Bile duct (tissue), 1 donor: ENCODE results near the genes SLU7, GABRA1 and NUDCD2.

DNA sequence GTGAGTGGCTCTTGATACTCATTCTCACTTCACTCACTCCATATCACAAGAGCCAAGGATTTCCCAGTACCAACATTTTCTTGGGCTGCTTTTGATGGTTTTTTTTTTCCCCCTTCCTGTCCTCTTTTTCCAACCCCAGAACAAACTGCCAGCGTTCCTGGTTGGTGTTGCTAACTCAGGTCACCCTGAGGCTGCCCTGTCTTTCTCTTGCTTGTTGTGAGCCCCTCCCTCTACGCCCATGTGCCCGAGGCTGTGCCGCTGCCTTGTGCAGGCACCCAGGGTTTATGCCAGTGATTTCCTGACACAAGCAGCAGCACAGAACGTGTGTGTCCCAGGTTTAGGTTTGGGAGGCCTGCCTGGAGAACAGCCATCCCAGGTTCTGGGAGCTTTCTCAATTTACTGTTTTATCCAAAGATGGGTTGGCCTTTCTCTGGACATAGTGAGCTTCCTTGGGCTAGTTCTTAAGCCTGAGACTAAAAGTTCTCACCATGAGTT, 53.8 kb downstream of the TTC1 start:
- PRO-cap: no peak

DNA sequence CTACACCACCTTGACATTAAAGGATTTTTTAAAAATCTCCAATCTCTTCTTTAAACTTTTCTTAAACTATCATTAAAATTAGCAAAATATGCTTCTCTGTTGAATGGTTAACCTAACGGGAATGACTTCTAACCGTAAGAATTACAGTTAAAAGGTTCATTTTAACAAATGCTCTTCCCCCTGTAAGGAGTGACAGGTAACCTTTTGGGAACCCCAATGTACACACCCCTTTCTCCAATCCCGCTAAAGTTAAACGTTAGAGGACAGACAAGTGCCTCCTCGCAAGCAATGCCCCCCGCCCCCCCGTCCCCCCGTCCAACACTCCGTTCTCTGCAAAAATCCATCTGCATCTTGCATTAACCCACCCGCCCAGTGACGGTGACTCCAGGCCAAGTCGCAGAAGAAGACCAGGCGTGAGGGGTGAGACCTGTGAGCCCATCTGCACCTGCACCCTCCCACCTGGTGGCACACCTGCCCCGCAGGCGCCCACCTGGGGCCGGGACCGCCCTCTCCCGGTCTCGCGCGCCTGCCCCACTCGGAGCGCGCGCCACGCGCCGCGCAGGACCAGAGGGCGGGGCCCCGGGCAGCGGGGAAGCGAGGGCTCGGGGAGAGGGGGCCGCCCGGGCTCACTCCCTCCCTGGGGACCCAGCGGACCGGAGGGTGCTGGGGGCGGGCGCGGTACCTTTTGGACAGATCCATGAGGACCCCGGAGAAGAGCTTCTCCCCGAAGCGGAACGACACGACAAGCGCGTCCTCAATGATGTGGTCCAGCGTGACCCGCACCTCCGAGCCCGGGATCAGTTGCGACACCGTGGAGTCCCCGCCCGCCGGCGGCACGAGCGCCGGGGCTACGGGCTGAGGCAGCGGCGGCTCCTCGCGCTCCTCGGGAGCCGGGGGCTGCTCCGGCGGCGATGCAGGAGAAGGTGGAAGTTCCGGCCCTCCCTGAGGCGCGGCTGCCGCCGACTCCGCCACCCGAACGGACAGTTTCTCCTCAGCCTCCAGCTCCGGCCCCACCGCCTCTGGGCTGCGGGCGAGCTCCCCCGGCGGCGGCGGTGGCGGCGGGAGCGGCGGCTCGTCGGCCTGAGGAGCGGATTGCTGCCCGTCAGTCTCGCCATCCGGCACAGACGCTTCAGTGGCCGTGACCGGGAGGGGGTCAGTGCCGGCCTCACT, 742 bp downstream of the PWWP2A start:
- PRO-cap: unidirectional peak, plus-strand start at position 567 of the sequence; bidirectional peak, plus-strand start at position 836 of the sequence, minus-strand start at position 759 of the sequence

DNA sequence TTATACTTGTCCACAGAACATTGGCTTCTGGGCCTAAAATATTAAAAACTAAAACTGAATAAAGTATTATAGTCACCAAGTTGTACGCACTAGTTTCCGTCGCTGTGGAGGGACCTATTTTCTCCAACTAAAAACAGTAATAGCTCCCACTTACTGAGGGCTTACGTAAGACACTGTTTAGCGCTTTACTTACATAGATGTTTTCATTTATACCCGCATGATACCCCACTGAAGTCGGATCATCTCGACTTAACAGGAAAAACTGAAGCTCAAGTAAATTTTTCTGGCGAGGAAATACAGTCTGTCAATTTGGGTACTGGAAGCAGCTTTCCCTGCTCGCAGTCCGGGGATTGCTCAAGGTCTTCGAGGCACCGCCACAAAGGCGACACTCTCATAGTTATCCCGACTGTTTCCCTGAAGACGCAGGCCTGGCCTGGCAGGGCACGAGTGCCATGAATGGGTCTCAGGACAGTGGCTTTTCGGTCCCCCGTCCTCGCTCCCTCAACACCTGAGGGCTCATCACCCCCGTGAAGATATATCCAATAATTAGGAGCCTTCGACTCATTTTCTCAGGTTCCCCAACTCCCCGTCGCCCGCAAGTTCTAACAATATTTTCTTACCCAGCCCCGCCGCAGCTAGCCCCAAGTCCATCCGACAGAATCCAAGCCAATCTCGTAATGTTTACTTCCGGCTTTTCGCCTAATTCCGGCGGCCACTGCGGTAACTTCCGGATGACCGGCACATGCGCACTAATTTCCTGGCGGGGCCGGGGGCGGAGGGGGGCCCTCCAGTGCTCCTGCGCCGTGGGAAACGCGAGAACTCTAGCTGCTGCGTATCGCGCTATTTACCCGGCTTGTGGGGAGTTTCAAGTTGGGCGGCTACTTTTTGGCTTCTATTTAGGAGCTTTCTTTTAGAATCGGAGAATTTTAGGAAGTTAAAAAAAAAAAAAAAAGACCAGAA, at the start of gene SLU7:
Gene SLU7 (minus strand): TSS at position 679 of the 960 bp plus-strand sequence.
- PRO-cap: bidirectional peak, plus-strand start at position 752 of the sequence, minus-strand start at position 679 of the sequence

DNA sequence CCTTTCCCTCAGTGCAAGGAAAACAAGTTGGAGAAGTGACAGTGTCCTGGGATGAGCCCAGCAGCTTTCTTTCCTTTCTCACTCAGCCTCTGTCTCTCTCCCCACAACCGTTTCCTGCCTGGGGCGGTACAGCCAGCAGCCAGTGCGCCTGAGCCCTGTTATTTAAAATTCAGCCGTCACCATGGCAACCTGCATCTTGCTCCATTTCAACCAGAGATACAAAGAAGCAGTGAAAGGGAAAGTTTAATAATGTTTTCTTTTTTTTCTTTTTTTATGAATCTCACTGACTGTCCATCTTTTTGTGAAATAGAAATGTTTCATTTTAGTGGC, 85.0 kb downstream of the PTTG1 start:
- PRO-cap: no peak

DNA sequence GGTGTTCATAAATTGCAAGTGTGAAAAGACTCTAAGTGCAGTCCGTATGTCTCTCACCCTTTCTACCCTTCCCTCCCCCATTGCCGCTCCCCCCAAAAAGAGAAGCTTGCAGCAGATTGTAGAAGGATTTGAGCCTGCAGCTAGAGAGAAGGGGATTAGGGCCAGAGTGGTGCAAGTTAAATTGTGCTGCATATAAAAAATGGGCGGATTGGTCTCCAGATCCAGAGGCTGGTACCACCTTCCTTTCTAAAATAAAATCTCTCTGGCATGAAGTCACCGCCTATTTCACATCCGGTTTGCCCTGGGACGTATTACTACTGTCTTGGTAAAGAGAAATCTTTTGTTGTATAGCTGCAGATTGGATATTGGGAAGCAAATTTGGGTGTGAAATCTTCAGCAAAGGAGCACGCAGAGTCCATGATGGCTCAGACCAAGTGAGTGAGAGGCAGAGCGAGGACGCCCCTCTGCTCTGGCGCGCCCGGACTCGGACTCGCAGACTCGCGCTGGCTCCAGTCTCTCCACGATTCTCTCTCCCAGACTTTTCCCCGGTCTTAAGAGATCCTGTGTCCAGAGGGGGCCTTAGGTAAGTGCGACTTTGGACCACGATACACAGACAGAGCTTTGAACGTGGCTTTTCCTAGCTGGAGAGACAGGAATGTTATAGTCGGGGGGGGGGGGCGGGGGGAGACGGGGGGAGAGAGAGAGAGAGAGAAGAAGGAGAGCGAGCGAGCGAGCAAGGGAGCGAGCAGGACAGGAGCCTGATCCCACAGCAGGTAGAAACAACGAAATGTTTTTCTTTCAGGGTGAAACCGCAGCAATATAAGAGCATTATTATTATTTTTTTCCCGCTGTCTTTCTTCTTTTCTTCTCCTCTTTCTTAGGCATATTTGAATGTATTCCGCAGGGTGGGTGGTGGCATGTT, at the start of gene GABRA1:
Gene GABRA1 (plus strand): TSS at position 281 of the 922 bp plus-strand sequence.
- PRO-cap: no peak

DNA sequence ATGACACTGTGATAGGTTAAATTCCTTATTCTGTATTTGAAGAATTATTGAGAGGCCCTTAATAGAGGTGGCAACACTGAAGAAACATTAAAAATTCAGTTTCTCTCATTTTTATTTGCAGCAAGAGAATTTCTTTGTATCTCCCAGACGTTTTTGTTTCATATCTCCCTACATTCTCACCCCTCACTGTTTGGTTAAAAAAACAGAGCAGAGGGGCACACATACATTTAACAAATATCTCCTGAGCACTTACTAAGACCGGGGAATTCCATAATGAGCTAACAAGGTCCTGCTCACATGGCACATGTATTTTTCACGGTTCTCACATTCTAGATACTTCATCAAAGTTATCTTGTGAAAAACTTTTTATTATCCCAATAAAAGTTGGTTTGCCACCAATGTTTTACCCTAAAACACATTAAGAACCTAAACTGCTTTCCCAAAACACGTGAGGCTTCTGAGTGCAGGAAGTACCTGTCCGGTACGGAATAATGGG, 455.8 kb upstream of the CCNG1 start:
- PRO-cap: no peak

DNA sequence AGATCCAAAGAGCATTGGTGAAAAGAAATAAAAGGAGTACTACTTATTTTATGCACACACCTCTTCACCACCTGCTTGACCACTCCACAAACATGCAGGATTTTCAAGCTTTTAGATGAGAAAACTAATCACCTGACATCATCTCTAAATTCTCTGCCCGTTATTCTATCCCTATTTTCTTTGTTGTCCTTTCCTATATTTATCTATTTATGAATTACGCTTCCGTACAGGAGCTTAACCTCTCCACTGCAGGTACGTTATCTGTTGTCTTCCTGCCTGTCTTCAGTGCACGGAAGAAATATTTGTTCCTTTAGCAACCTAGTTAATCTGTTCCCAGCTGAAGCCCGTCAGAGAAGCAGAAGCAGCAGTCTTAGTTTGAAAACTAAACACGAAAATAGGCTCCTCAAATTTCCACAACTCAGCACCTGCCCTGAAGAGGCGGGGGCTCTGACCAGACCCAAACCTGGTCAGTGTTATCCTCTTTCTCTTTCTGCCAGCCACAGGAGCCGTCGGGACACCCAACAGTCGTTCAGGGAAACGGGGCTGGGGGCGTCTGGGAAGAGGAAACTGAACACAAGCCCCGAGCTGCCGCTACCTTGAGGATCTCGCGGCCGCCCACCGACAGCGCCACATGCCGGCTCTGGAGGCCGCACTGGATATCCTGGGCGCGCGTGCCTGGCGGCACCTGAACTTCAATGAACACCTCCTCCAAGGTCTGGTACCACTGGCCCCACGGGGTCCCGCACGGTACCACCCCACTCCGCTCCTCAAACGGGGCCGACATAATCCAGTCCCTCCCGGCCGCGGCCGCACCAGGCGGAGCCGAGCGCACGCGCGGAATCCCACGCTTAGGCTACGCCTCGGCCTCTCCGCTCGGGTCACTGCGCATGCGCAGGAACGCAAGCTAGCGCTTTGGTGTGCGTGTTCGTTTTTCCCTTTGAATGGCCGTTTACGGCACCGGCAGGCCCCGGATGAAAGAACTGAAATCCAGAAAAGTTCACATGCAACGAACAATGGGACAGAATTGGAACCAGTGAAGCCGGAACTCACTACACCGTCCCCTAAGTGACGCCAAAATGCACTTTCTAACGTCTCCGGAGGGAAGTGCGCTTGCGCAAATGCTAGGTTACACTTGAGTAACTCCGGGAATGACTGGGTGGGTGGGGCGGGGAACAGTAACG, at the start of gene NUDCD2:
Gene NUDCD2 (minus strand): TSS at position 836 of the 1,181 bp plus-strand sequence.
- PRO-cap: unidirectional peak, plus-strand start at position 485 of the sequence; unidirectional peak, minus-strand start at position 811 of the sequence; bidirectional peak, plus-strand start outside the sequence, minus-strand start at position 1,106 of the sequence

- PRO-cap: no peak
Measured at GRCh38 chr5:166144982-166145506, 833.8 kb upstream of the TENM2 start.

DNA sequence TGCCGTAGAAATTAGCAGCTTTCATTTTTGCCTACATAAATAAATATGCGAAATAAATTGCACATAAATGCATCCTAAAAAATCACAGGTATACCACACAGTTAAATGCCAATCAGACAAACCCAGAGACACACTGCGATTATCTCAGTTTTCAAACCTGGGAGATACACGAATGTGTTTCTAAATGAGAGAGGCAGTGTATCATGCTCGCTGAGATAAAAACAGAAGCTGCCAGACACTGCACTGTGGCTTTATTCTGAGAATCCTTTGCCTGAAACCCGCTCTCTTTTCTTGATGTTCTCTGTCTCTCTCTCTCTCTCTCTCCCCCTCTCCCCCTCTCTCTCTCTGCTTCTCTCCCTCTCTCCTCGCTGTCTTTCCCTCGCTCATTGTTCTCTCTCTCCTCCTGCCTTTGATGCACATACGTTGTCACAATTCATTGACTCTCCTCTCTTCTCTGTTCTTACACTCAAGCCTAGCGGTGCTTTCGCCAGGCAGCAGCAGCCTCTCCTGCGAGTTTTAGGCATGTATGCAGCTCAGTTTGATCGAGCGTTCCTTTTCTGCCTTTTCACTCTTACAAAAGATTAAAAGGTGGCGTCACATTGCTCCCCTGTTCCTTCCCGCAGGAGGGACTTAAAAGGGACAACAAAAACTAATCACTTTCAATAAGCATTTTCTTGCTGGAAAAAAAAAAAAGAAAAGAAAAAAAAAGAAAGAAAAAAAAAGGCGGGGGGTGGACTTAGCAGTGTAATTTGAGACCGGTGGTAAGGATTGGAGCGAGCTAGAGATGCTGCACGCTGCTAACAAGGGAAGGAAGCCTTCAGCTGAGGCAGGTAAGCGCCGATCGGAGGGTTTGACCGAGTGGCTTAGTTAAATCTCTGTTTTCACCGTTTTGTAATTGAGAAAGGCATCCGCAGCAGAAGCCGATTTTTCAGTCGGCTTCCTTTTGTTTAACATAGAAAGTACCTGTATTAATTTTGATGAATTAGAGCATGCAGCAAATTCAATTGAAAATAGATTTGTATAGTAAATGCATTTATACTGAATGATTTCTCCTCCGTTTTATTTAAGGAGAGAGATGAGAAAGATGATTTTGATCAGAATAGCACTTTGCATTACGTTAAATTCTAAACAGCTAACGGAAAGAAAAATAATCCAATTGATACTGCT, 594.8 kb downstream of the TENM2 start:
- PRO-cap: no peak

GRCh38 chr5:168292289-168292718, 859 bp downstream of the WWC1 start:
- PRO-cap: no peak

GRCh38 chr5:168295488-168296467, 4.3 kb downstream of the WWC1 start:
- PRO-cap: no peak

DNA sequence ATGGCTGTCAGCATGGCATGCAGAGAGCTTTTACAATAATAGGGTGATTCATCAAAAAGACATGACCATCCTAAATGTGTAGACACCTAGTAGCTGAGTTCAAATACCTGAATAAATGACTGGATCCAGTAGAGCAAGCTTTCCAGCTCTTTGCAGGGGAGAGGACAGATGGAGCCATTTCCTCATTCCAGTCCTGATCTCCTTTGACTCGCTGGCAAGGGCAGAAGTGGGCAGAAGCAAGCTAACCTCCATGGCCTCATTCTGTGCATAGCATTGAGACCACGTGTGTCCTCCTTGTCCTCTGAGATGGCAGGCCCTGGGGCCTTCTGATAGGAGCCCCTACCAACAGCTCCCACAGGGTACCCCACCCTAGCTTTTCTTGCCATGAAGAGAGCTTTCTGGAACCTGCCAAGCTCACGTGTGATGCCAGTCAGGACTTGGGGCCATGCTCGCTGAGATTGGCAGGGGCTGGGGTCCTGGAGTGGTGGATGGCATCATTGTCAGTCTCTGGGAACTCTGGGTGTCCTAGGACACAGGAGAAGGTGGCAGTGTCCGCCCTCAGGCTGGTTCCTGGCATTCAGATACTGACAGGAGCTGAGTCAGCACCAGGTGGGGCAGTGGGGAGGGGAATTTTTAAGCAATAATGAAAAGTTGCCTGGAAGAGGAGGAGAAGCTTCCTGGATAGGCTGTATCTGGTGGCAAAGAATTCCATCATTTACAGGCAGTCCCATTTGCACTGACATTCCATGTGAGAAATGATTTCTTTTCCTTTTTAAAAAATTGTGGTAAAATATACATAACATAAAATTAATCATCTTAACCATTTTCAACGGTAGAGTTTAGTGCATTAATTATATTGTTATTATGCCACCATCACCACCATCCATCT, 33.7 kb downstream of the WWC1 start:
- PRO-cap: unidirectional peak, minus-strand start at position 583 of the sequence

DNA sequence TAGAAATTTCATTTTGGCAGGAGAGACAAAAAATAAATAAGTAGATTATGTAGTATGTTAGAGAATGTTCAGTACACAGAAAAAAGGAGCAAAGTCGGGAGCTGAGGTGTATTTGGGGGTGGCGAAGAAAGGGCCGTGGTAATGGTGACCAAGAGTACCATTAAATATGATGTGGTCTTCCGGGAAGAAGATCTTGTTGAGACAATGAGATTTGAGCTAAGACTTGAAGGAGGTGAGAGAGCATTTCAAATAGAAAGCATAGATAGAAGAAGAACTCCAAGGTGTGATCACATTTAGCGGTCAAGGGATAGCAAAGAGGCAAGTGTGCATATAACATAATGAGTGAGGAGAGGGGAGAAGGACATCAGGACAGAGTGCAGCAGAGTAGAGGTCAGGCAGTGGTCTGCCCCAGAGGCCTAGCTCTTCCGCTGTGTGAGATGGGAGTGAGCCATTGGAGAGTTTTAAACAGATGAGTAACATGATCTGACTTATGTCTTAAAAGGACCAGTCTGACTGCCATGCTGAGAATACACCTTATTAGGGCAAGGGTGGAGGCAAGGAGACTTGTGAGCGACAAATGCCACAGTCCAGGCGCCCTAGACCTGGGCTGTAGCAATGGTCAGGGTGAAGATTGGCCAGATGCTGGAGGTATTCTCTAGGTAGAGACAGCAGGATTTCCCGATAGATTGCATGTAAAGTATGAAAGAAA, 82.9 kb downstream of the WWC1 start:
- PRO-cap: no peak

- PRO-cap: no peak
Measured at GRCh38 chr5:168565937-168566482, 13.2 kb downstream of the PANK3 start.

DNA sequence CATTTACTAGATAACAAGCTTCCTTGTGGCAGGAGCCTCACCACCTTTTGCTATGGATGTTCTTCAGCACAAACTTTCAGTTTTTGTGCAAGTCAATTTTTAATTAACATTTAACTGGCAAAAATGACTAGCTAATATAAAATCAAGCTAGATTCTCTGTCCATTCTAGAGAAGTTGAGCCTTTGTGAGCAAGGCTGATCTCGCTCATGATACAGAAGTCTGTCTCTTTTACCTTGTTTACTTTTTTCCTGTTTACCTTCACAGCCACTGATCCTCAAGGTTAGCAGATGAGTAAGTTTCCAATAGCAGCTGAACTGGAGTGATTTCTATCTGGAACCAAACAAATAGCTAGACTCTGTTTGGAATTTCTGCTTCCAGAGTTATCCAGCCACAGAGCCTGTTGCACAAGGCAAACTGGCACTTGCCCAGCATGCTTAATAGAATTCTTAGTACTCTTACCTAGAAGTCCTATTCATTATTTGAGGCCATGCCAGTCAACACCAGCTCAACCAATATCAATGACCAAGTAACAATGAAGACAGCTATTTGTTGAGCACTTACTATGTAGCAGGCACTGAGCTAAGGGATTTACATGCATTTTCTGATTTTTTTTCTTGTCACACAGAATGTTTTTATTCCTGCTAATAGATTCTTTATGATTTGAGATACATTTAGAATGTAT, 12.8 kb upstream of the PANK3 start:
- PRO-cap: no peak

DNA sequence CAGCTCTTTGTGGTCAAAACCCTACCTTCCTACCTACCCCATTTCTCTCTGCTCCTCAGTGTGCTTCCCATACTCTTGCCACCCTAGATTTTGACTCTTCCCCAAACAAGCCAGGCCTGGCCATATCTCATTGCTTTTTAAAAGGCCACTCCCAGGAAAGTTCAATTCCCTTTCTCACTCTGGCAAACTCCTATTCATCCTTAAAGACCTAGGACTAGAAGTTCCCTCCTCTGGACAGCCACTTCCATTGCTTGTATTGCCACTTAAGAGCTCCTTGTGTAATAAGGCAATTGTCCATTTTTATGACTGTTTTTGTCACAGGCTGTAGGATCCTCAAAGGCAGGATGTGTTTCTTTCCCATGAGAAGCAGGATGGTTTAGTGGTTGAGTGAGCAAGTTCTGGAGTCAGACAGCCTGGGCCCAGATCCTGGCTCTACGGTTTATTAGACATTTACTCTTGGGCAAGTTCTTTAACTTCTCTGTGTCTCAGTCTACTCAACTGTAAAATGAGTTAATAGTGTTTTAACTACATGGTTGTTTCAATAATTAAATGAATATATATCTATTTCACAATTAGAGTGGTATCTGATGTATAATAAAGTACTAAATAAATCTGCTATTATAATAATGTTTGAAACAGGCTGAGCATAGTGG, 84.6 kb upstream of the PANK3 start:
- PRO-cap: no peak

- PRO-cap: no peak
Measured at GRCh38 chr5:168666170-168666736, 87.1 kb upstream of the PANK3 start.

DNA sequence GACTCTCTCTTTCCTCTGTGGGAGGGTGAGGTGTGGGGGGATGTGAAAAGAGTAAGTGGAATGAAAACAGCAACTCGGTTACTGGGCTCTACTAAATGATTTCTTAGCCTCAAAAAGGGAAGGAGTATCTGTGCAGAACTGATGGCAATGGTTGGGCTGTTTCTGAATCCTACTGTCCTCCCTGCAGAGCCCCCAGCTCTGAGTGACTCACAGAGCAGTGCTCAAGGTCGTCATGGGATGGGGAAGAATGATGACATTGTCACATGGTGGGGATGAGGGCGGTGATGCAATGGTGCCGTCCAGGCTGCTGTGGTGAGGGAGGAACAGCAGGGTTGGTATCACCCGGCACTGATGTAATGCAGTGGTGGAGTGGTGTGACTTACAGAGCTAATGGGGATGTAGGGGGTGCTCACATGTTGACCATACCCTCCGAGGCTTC, 215.1 kb upstream of the PANK3 start:
- PRO-cap: no peak

GRCh38 chr5:169047206-169048043, 253.5 kb downstream of the SLIT3 start:
- PRO-cap: no peak

DNA sequence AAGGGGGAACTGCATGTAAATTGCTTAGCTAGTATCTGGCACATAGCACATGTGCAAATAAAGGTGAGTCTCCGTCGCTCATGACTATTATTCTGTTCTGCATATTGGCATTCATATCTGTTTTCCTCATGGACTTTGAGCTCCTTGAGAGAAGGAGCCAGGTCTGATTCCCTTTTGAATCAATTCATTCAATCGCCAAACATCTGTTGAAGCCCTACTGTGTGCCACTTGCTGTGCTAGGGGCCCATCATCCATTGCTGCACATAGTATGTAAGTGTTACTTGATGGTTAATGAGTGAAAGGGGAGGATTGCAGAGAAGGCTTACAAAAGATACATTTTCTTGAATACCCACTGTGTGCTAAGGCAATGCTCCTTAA, 15.5 kb downstream of the INSYN2B start:
- PRO-cap: no peak